Placental epithelial cell (primary cell): ENCODE measurements around the genes APMAP and NINL.

GRCh38 chr20:24930991-24931919, 17.8 kb upstream of the CST7 start:
- CAGE, long polyA plus RNA, result no peak

- CAGE, long polyA plus RNA, result no peak
Observed at GRCh38 chr20:24988945-24989582, 3.5 kb downstream of the APMAP start.

GRCh38 chr20:24992548-24993248, at the start of gene APMAP:
APMAP (minus strand) TSS chr20:24992751.
- CAGE, long polyA plus RNA, result no peak

- CAGE, long polyA plus RNA, result no peak
Observed at GRCh38 chr20:25039504-25040152, 18.3 kb downstream of the ACSS1 start.

- CAGE, long polyA plus RNA, result no peak
Observed at GRCh38 chr20:25077029-25078206, 4.5 kb downstream of the VSX1 start.

DNA sequence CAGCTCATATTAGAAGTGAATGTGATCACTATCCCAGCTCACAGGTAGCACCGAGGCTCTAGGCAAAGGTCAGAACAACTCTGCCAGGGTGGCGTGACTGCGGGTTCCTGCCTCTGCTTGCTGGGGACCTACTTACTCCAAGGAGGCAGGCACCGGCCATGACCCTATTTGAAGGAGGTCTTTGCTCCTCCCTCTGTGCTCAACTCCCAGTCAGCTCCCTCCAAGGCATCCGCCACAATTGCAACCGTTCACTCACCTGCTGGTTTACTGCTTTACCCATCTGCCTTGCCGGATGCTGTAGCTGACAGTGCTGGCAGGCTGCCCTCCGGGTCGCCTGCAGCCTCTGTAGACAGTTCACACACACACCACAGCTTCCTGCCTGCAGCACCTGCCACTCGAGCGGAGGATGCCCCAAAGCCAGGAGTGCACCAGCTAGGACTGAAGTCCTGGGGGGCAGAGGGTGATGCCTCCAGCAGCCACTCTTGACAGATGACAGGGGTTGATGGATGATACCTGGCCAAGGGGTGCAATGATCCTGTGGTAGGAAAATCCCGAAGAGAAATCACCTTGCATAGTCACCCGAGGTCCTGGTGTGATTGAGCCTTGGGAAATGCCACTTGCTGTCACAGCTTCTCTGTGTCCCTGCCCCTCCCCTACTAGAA, 8.8 kb upstream of the VSX1 start:
- CAGE, long polyA plus RNA, result no peak

GRCh38 chr20:25197137-25197533, 1.6 kb downstream of the ENTPD6 start:
- CAGE, long polyA plus RNA, result no peak

GRCh38 chr20:25309891-25310182, 62.0 kb downstream of the PYGB start:
- CAGE, long polyA plus RNA, result no peak

DNA sequence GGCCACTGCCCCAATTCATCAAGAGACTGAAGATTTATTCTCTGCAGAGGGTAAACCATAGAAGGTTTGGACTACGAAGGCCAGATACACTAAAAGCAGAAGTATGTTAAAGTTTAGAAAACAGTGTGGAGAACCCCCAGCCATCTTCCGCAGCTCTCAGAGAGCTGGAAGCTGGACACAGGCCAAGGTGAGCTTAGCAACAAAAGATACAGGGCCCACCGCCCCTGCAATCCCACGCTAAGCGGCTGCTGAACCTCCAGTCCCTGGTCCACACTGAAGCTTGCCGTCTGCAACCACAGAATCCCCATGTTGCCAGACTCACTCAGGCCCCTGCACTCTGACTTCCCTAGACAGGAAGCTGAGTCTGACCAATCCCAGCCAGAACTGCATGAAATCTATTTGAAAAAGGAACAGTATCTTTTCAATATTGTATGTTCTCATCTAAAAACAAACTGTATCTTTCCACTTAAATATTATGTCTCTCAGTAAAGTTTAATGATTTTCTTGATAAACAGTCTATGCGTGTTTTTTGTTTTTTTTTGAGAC, 29.7 kb downstream of the ABHD12 start:
- CAGE, long polyA plus RNA, result no peak

GRCh38 chr20:25384510-25384931, 6.1 kb downstream of the ABHD12 start:
- CAGE, long polyA plus RNA, result no peak

GRCh38 chr20:25475993-25476865, 68.8 kb downstream of the GINS1 start:
- CAGE, long polyA plus RNA, result no peak

- CAGE, long polyA plus RNA, result no peak
Observed at GRCh38 chr20:25585385-25586063, at the start of gene NINL. NINL (minus strand) TSS chr20:25585531.

DNA sequence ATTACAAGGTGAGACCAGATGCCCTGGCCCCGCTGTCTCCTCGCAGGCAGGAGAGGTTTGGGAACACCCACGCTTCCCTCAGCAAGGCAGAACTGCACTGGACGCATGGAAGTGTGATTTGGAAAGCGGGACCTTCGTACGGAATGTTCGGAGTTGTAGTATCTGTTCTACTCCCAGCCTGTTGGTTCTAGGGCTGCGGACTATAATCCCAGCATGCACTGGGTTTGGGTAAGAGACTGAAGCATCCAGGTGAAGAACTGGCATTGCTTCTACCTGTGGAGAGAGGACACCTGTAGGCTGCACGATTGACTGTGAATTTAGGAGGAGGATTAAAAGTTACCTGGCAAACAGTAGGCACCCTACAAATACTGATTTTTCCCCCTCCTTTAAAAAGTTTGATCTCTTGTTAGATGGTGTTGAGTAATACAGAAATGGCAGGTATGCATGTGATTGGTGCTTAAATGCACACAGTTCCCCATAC, 54.7 kb upstream of the ZNF337 start:
- CAGE, long polyA plus RNA, result no peak

DNA sequence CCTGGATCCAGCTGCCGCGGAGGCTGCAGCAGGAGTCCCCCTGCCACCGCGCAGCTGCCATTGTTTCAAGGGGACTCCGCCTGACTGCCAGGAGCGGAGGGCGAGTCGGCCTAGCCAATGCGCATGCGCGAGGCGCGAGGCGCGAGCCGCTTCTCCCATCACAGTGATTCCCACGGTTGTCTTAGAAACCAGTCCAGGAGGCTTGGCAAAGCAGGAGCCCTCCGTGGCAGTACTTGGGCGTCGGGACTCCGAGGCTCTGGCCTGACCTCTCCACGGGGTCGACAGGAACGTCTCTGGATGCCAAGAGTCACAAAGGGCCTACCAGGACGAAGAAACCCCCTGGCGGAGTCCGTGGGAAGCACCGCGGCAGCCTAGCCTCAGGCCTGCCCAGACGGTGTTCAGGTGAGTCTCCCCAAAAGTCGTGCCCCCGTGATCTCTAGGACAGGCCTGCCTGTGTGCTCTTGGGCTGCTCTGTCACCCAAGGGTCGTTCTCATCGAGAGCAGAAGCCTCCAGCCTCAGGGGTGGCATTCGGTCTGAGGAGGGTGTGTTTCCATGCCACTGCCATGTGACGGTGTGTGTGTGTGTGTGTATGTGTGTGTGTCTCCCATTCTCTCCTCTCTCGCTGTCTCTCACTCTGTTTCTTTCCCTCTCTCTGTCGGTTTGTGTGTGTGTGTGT, 290.7 kb upstream of the ZNF337 start:
- CAGE, long polyA plus RNA, result no peak

DNA sequence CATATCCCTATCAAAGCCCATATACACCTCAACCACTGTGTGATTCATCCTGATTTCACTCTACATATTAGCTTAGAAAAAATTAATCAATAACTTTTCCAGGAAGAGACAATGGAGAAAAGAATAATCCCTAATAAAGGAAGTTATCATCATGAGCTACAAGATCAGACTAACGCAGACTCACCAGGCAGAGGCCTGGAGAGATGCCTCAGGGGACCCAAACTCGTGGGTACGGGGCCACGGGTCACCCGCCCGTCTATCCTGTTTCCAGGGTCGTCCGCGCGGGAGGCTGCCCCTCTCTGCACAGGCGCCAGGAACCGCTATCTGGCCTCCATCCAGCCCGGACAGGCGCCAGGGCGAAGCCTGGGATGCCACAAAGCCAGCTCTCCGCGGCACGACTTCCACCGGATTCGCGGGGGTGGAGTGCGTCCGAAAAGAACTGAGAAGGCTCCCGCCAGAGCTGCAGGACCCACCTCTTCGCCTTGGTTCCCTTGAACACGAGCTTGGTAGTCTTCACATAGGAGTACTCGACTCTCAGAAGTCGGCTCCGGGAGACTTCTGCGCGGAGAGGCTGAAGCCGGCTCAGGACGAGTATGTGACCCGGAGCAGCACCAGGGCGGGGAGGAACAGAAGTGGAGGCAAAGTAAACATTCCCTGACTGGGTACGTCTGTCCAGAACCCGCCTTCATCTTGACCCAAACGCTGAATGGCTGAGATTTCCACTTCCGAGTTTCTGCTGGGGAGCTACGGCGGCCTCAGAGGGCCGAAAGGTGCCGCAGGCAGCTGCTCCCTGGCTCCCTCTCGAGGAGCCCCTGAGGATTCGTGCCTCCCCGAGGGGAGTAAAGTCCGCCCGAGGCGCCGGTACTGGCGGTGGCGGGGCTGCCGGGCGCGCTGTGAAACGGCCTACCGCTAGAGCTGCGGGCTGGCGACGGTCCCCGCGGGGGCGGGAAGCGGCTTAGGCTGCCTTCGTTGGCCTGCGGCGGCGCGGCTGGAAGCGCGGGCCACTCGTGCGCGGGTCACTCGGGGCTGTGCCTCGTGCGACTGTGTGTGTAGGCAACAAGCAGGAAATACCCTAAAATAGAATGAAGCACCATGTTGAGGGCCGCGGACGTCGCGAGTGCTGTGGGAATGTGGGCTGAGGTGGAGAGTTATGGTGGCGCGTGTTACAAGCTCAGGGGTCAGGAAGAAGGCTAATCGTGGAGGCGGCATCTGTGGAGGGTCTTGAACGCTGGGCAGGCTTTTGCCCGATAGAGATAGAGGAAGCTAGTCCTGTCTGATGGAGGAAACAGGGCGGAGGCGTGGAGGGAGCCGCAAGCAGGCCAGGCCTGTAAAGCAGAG, 2654.9 kb upstream of the DEFB115 start:
- CAGE, long polyA plus RNA, result no peak

GRCh38 chr20:29787400-29787679, 1470.1 kb upstream of the DEFB115 start:
- CAGE, long polyA plus RNA, result no peak

GRCh38 chr20:29878163-29878845, 1379.2 kb upstream of the DEFB115 start:
- CAGE, long polyA plus RNA, result no peak

GRCh38 chr20:30816219-30816758, 441.2 kb upstream of the DEFB115 start:
- CAGE, long polyA plus RNA, result no peak

DNA sequence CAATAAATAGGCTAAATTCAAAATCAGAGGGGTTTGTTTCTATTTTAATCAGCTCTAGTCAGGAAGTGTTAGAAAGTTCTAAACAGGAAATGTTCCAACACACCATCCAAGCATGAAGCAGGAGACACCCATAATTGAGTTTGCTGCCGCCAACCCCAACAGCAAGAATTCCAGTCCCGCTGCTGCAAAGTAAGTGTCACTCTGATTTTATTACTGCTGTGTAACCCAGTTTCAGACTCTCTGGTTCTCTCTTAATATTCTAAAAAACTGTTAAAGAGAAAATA, 431.8 kb upstream of the DEFB115 start:
- CAGE, long polyA plus RNA, result no peak

DNA sequence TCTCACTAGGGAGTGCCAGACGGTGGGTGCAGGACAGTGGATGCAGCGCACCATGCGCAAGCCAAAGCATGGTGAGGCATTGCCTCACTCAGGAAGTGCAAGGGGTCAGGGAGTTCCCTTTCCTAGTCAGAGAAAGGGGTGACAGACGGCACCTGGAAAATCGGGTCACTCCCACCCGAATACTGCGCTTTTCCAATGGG, 24.3 kb upstream of the DEFB116 start:
- CAGE, long polyA plus RNA, result no peak